ENCODE measurements around a stretch of chr10.

- RRBS: no CpG with 5 or more reads among the region's 3 CpGs
CAGE:
- cytosol, long polyA plus RNA: no peak
- long polyA plus RNA: no peak
- nucleus, long polyA plus RNA: no peak
Measured at GRCh38 chr10:34196149-34196486, 619.0 kb downstream of the PARD3 start.

- RRBS: no CpG with 5 or more reads among the region's 4 CpGs
CAGE:
- cytosol, long polyA plus RNA: no peak
- long polyA plus RNA: no peak
- nucleus, long polyA plus RNA: no peak
Measured at GRCh38 chr10:34470385-34470589, 344.8 kb downstream of the PARD3 start.

DNA sequence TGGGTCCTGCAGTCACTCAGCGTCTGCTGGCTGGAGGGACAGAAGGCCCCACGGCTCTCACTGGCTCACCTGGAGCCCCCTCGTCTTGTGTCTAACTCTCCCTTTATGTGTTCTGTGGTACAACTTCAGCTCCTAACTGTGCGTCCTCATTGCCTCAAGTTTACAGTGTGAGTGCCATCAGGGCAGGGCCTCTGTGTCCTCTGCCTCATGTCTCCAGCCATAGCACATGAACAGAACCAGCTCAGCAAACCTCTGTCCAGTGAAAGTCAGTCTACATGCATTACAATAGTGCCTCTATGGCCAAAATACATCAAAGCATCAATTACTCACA, 172.0 kb downstream of the PARD3 start:
- RRBS: no CpG with 5 or more reads among the region's 4 CpGs
CAGE:
- cytosol, long polyA plus RNA: no peak
- long polyA plus RNA: no peak
- nucleus, long polyA plus RNA: no peak

DNA sequence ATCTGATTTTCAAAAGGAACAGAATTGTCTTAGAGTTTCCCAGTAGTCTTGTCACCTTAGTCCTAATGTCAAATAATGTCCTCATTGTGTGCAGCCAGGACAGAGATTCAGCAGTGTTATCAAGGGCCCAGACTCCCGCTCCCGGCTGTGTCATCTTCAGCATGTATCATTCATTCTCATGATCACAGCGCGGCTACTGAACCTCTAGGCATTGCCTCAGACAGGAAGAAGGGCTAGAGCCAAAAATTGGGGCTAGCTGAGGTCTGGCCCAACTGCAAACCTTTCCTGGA, 81.8 kb downstream of the CREM start:
- RRBS: no CpG with 5 or more reads among the region's 4 CpGs
CAGE:
- cytosol, long polyA plus RNA: no peak
- long polyA plus RNA: no peak
- nucleus, long polyA plus RNA: no peak

GRCh38 chr10:35372255-35372948, 36.1 kb downstream of the CCNY start:
- RRBS: no CpG with 5 or more reads among the region's 13 CpGs
CAGE:
- cytosol, long polyA plus RNA: no peak
- long polyA plus RNA: no peak
- nucleus, long polyA plus RNA: no peak

DNA sequence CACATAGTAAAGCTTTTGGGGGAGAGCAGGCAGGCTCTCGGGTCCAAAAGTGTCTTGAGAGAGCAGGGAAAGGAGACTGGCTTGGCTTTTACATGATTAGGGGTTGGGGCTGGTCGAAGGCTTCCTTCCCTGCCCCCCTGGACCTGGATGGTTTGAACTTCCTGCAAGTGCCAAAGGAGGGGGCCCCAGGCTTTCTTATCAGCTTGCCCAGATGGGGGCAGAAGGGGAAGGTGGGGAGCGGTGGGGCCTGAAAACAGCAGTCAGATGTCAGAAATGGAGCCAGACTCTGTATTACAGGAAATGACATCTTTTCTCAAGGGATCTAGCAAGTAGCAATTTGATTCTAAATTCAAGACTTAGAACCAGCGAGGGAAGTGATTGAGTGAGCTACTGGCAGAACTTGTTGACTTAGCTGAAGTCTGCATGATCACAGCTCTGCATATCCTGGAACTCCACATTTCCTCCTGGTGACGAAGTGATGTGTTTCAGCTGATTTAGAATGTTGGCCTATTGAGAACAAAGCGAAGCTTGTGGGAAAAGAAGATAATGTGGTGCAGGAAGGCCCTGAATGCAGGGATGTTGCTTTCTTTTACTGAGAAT, 43.0 kb downstream of the CCNY start:
- RRBS: no CpG with 5 or more reads among the region's 6 CpGs
CAGE:
- cytosol, long polyA plus RNA: no peak
- long polyA plus RNA: no peak
- nucleus, long polyA plus RNA: no peak

DNA sequence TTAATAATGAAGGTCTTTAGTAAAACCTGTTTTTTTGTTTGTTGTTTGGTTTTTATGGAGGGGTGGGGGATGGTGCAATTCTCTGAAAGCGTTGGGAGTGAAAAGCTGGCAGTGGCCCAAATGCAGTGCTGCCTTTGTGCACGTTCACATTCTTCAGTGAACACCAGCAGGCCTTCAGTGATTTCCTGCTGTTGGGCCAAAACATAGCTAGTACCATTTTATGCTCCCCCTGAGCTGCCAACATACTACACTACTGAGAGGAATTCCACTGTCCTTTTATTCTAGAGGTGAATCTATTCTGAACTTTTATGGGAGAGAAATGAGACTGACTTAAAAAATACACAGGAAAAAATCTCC, 50.5 kb downstream of the CCNY start:
- RRBS: no CpG with 5 or more reads among the region's 2 CpGs
CAGE:
- cytosol, long polyA plus RNA: no peak
- long polyA plus RNA: no peak
- nucleus, long polyA plus RNA: no peak

GRCh38 chr10:35407467-35408155, 71.3 kb downstream of the CCNY start:
- RRBS: no CpG with 5 or more reads among the region's 19 CpGs
CAGE:
- cytosol, long polyA plus RNA: no peak
- long polyA plus RNA: no peak
- nucleus, long polyA plus RNA: no peak

- RRBS: no CpG with 5 or more reads among the region's 7 CpGs
CAGE:
- cytosol, long polyA plus RNA: no peak
- long polyA plus RNA: no peak
- nucleus, long polyA plus RNA: no peak
Measured at GRCh38 chr10:35408485-35409661, 72.6 kb downstream of the CCNY start.

- RRBS: no CpG with 5 or more reads among the region's 11 CpGs
CAGE:
- cytosol, long polyA plus RNA: no peak
- long polyA plus RNA: no peak
- nucleus, long polyA plus RNA: no peak
Measured at GRCh38 chr10:35414241-35414999, 78.1 kb downstream of the CCNY start.

DNA sequence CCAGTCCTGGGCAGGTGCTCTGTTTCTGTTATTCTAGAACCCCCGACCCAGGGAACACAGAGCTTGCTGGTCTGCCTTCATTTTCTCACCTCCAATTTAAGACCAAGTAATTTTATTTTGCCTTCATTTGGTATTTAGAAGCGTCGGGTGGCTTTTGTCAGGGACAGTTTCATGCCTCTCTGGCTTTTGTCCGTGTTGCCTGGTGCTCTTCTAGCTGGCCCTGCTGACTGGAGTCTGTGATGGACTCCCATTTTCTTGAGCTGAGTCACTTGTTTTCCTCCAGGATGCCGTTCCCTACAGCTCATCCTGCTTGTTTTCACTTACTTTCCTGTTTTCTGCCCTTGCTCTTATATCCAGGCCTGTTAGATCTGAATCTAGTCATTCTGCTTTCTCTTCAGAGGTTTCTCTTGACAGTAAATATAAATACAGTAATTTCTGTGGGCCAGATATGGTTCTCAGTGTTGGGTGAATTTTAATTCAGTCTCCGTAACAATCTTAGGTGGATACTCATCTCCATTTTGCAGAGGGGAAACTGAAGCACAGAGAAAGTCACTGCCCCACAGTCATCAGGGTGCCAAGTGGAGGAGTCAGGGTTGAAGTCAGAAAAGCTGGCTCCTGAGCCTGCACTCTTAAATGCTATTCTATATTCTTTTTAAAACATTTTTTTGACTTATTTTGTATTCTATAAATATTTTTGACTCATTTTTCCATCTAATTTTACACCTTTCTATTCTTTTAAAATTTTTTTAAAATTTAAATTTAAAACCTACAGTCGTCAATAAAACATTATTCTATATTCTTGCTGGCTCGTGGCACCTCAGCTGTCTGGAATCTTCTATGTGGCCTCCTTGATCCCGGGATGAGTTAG, 85.4 kb downstream of the CCNY start:
- RRBS: no CpG with 5 or more reads among the region's 9 CpGs
CAGE:
- cytosol, long polyA plus RNA: no peak
- long polyA plus RNA: no peak
- nucleus, long polyA plus RNA: no peak

DNA sequence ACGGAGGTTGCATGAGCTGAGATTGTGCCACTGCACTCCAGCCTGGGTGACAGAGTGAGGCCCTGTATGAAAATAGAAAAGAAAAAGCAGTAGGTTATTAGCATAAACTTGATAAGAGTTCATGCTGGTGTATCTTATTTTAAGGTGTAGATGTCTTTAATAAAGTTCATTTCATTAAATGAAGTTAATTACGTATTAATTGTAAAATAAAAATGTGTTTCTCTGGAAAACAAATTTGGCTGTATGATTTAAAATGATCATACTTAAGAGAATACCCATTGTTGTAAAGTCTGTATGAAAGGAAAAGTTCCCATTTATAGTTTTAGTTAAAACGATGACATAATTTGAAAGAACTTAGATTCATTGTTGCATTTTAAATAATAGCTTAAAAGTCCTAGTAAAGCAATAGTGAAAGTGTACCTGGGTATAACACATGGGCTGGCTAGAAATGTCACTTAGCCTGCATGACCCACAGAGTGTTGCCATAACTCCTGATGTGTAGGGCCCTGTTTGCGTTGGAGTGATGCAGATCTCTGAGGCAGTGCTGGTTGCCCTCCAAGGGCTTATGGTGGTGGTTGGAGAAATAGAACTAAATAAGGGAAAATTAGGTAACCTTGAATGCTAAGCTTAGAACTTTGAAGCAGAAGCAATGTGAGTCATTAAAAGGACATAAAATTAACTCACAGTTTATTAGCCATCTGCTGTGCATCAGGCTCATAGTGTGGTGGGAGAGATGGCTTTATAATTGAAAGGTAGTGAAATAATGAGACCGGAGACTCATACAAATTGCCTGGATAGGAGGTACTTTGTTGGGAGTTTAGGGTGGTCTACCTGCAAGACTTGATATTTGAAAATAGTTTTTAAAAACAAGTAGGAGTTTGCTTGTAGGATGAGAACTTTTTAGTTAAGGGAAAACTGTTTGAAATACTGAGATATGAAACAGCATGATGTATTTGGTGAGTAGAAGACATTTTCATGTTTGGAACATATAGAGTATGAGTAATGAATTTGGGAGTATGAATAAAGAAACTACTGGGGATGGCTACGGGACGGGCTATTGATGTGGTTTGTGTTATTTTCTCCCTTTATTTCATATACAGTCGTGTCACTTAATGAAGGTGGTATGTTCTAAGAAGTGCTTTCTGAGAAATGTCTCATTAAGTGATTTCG, 105.8 kb downstream of the CCNY start:
- RRBS: no CpG with 5 or more reads among the region's 9 CpGs
CAGE:
- cytosol, long polyA plus RNA: no peak
- long polyA plus RNA: no peak
- nucleus, long polyA plus RNA: no peak

- RRBS: no CpG with 5 or more reads among the region's 4 CpGs
CAGE:
- cytosol, long polyA plus RNA: no peak
- long polyA plus RNA: no peak
- nucleus, long polyA plus RNA: no peak
Measured at GRCh38 chr10:35445949-35446156, 109.5 kb downstream of the CCNY start.

DNA sequence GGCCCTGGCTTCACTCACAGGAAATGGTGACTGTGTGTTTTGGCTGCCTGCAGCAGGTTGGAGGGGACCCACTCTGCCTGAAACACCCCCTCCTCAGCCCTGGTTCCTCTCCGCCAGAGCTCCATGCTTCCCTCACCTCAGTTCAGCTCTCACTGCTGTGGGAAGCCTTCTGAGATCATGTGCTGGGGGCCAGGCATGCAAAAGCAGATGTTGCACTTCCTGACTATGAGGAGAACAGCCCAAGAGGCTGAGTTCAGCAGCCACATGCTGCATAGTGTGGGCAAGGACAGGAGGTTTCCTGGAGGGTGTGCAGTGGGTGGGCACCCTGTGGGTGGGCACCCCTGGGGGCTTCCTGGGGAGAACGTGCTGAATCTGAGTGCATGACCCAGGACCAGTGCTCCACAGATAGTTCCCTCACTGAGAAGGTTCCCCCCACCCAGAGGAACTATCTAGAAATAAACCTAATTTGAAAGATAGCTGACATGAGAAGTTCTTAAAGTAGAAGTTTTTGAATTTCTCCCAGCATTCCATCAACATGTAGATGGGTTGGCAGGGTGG, 40.4 kb upstream of the GJD4 start:
- RRBS: no CpG with 5 or more reads among the region's 2 CpGs
CAGE:
- cytosol, long polyA plus RNA: no peak
- long polyA plus RNA: no peak
- nucleus, long polyA plus RNA: no peak

DNA sequence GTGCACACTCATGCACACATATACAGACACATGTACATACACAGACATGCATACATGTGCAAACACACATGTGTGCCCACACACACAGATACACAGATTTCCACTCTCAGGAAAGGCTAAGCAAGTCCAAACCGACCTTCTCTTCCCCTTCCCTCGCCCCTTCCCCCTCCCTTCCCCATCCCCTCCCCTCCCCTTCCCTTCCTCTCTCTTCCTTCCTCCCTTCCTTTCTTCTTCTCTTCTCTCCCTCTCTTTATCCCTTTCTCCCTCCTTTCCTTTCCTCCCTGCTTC, 296.7 kb downstream of the ZNF248 start:
- RRBS: no CpG with 5 or more reads among the region's 2 CpGs
CAGE:
- cytosol, long polyA plus RNA: no peak
- long polyA plus RNA: no peak
- nucleus, long polyA plus RNA: no peak

DNA sequence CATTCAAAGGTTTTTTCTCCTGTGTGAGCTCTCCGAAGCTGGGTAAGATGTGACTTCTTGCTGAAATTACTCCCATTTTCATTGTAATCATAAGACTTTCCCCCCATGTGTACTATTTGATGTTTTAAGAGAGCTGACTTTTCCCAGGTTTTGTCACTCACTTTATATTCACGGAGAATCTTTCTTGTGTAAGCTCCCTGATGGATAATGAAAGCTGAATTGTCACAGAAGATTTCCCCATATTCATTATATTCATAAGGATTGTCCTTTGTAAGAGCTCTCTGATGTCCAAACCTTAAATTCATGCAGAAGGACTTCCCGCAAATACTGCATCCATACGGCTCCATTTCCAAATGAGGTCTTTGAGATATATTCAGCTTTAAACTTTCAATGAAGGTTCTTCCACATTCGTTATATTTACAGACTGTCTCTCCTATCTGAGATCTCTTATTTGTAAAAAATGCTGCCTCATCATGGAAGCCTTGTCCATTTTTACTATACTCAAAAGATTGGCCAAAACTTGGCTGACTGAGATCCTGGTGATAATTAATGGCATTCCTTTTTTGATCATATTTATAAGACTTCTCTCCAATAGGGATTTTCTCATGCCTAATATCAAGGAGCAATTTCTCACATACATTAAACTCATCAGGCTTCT, 25.1 kb downstream of the ZNF248 start:
- RRBS: no CpG with 5 or more reads among the region's 5 CpGs
CAGE:
- cytosol, long polyA plus RNA: no peak
- long polyA plus RNA: no peak
- nucleus, long polyA plus RNA: no peak

- RRBS: no CpG with 5 or more reads among the region's 1 CpG
CAGE:
- cytosol, long polyA plus RNA: no peak
- long polyA plus RNA: no peak
- nucleus, long polyA plus RNA: no peak
Measured at GRCh38 chr10:37837867-37838389, 19.5 kb downstream of the ZNF248 start.

DNA sequence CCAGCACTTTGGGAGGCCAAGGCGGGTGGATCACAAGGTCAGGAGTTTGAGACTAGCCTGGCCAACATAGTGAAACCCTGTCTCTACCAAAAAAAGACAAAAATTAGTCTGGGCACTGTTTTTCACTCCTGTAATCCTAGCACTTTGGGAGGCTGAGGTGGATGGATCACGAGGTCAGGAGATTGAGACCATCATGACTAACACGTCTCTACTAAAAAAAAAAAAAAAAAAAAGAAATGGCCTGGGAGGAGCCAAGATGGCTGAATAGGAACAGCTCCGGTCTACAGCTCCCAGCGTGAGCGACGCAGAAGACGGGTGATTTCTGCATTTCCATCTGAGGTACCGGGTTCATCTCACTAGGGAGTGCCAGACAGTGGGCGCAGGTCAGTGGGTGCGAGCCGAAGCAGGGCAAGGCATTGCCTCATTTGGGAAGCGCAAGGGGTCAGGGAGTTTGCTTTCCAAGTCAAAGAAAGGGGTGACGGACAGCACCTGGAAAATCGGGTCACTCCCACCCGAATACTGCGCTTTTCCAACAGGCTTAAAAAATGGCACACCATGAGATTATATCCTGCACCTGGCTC, 15.2 kb upstream of the ZNF33A start:
- RRBS: no CpG with 5 or more reads among the region's 17 CpGs
CAGE:
- cytosol, long polyA plus RNA: no peak
- long polyA plus RNA: no peak
- nucleus, long polyA plus RNA: no peak

DNA sequence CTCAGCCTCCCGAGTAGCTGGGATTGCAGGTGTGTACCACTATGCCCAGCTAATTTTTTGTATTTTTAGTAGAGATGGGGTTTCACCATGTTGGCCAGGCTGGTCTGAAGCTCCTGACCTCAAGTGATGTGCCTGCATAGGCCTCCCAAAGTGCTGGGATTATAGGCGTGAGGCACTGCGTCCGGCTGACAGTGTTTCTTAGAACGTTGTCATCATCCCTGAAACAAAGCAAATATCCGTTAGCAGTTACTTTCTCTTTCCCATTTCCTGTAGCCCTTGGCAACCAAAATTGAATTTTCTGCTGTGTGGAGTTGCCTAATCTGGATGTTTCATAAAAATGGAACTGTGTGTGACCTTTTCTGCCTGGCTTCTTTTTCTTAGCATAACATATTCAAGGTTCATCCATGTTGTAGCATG, 22.4 kb downstream of the ZNF33A start:
- RRBS: no CpG with 5 or more reads among the region's 6 CpGs
CAGE:
- cytosol, long polyA plus RNA: no peak
- long polyA plus RNA: no peak
- nucleus, long polyA plus RNA: no peak

DNA sequence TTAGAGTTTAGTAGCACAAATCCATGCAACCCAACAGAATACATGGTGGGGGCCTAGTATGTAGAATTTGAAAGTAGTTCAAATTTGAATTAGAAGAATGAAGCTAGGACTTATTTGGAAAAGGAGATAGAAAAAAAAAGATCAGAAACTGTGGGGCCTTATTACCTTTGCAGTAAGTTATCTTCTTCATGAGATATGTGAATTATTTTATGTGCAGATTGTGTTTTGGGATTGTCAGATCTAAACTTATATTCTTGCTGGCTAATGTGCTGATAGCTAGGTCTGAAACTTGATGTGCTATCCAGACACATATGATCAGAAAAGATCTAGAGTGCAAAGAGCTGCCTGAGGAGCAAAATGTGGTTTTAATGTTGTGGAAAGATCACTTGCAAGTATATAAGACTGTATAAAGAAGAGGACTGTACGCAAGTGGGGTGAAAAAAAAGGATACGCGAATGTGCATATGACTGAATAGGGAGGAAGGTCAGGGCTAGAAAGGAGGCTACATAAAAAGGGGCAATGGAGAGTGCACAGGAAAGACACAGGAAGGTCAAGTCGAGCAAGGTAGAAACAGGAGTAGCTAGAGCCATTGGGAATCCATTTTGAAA, 254.6 kb downstream of the ZNF37A start:
- RRBS: no CpG with 5 or more reads among the region's 4 CpGs
CAGE:
- cytosol, long polyA plus RNA: no peak
- long polyA plus RNA: no peak
- nucleus, long polyA plus RNA: start-site peak on the plus strand centred at position 433 of the sequence, 12 bp wide, 13 and 12 reads in 2 replicates

All from SK-N-SH (cell line).